Frontal cortex (tissue), 2 donors: ENCODE measurements around a stretch of chr5.

- RAMPAGE, long total RNA, result no peak
Measured at GRCh38 chr5:79875077-79875710, 115.9 kb downstream of the MTX3 start.

- RAMPAGE, long total RNA, result no peak
Measured at GRCh38 chr5:80147183-80147511, 108.7 kb downstream of the SERINC5 start.

DNA sequence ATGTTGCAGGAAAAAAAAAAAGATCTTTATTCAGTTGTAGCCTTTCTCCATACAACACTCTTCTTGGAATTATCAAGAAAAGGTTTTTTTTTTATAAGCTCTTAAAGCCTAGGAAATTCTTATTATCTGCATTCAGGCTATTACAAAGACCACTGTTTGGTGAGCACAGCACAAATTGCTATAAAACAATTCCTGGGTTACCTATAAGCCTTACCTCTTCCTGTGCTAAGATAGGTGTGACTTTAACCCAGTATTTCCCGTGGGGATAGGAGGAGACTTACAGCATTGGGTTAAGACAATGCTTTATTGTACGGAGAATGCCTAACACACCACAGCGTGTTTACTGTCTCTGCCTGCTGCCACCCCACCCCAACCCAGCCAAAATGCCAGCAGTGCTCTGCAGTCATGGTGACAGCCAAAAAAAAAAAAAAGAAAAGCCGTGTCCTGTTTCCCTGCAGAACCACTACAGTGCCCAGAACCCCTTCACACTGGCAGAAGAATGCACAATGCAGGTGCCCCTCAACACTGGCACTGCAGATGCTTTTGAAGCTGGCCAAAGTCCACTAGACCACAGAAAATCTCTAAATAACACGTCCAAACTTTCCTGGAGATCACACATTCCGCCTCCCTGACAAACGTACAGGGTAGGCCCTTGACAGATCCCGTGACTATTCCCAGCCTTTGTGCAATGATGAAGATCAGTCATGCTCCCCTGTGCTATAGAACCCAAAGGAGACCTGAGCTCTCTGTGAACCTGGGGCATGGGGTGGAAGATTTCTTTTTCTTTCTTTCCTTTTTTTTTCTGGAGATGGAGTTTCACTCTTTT, 102.2 kb downstream of the SERINC5 start:
- RAMPAGE, long total RNA, result no peak

DNA sequence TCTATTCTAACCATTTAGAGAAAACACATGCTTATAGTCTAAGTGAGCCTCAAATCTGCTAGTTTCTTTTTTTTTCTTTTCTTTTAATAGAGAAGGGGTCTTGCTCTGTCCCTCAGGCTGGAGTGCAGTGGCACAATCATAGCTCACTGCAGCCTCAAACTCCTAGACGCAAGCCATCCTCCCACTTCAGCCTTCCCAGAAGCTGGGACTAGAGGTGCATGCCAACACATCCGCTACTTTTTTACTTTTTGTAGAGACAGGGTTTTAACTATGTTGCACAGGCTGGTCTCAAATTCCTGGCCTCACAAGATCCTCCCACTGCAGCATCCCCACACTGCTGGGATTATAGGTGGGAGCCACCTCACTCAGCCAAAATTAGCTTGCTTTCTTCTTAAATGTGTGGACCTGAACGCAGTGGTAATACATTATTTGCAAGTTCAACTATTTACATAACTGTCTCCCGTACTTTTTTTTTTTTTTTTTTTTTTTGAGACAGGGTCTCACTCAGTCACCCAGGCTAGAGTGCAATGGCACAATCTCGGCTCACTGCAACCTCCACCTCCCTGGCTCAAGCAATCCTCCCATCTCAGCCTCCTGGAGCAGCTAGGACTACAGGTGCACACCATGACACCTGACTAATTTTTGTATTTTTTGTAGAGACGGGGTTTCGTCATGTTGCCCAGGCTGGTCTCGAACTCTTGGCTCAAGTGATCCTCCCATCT, 66.0 kb downstream of the SERINC5 start:
- RAMPAGE, long total RNA, result no peak

DNA sequence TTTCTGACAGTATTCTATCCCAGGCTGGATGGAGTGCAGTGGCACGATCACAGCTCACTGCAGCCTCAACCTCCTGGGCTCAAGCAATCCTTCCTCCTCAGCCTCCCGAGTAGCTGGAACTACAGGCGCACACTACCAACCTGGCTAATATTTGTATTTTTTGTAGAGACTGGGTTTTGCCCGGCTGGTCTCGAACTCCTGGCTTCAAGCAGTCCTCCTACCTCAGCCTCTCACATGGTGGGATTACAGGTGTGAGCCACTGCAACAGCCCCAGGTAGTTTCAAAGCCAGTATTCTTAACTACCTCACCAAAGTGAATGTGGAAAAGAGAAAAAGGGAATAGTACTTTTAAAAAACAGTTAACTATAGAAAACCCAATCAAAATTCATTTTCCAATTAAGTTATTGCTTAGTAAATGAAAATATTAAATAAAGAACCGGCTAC, 25.0 kb downstream of the SERINC5 start:
- RAMPAGE, long total RNA, result no peak

DNA sequence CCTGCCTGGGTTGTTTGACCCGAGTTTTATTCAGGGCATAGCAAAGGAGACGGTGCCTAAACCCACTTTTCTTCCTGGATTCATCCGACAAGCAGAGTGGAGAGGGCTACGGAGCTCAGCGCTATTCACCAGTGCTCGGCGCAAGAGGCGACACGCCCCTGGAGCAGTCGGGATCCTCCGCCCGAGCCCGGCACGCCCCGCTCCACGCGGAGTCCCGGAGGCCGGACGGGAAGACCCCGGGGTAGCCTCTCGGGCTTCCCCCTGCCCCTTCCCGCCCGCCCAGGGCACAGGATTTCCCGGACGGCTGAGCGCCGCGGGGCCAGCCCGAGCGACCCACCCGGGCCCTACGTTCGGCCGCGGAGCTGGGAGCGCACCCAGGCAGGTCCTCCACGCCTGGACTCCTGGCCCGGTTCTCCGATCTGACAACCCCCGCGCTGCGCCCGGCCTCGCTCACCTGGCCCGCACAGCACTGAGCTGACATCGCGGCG, 362 bp downstream of the SERINC5 start:
- RAMPAGE, long total RNA, result no peak

DNA sequence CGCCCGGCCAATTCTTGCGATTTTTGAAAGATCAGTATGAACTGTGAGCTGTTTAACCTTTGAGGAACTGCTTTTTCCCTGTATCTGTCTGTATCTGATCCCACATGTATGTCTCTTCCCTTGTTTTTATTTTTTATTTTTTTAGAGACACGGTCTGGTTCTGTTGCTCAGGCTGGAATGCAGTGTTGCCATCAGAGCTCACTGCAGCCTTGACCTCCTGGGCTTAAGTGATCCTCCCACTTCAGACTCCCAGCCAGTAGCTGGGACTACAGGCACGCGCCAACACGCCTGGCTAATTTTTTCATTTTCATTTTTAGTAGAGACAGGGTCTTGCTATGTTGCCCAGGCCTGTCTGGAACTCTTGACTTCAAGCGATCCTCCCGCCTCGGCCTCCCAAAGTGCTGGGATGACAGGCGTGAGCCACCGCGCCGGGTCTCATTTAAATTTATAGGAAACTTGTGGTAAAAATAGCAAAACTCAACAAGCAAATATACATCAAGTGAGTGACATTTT, 974 bp upstream of the ZFYVE16 start:
- RAMPAGE, long total RNA, result no peak

DNA sequence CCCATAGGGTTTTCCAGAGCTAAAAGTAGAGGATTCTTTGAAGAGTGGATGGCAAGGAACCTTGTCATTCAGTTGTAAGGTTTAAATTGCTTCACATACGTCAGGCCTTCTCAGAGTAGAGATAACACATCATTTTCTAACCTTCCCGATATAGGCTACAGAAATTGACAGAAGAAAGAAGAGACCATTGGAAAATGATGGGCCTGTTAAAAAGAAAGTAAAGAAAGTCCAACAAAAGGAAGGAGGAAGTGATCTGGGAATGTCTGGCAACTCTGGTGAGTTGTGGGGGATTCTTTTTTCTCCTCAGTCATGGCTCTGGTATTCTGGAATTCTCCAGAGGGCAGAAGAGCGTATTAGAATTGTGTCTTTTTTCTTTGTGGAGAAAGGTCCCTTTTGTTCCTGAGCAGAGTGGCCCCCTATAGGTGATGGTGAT, 1.5 kb upstream of the DHFR start:
- RAMPAGE, long total RNA, result no peak

DNA sequence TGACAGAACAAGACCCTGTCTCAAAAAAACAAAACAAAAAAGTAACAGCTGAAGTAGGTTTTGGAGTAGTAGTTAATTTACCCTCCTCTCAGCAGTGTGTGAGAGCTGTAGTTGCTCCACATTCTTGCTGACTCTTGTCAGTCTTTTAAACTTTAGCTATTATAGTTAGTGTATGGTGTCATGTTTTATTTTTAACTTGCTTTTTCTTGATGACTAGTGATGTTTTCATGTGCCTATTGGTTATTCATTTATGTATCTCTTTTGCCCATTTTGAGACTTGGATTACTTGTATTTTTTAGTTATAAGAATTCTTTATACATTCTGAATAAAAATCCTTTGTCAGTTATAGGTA, 52.9 kb upstream of the DHFR start:
- RAMPAGE, long total RNA, result no peak

DNA sequence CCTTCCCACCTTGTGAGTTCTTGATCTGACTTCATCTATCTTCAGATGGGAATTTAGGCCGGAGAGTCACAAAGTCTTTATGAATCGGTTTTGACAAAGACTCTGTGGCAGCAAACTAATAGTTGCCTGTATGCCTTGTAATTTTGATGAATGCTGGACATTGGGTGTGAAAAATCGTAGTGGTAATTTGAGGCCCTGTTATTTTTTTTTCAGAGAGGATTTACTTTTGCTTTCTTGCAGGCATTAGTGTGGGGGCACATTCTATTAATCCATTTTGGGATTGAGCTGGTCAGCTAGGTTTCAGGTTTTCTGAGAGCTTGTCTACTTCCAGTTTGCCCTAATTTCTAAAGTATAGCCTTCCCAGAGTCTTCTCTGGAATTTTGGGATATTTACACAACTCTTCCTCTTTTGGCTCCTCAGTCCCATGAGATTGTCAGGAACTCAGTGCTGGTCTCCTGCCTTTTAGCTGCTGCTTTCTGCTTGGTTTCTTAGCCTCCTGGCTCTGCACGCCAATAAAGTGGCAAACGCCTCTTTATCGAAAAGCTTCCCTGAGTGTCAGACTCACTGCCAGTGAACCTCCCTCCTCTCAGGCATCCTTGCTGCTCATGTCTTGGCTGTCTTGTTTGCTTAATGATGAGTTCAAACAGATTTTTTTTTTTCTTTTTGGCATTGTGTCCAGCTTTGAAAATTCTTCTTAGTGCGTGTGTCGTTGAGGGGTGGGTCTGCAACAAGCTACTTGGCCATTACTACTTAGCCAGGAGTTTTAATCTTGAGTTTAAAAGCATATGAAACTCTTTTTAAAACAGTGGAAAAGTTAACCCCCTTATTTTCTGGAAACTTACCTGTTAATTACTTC, 14.7 kb downstream of the RASGRF2 start:
- RAMPAGE, long total RNA, result no peak

DNA sequence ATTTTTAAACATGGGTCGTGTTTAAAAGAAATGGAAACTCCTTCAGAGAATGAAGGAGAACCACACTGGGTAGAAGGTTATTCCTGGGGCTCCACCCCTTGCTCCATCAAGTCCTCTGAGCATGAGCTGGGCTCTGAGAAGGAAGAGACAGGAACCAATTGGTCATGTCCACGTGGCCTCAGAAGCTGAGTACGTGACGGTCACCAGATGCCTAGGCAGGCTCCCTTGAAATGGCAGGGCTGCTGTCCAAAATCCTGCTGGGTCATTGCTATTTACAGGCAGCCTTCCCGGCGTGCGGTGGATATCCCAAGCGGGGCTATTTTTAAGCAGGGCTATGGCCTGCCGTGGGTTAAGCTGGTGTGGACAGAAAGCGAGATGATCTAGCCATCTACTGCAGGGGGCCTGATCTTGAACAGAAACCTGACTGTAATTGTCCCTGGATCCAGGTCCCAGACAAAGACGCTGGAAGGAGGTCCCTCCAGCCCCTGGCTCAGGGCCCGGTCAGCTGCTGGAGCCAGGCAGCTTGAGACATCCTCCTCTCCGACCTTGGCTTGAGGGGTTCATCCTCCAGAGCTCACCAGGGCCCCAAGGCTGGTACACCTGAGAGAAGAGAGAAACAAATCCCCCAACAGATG, 586 bp upstream of the CKMT2 start:
- RAMPAGE, long total RNA, result no peak

DNA sequence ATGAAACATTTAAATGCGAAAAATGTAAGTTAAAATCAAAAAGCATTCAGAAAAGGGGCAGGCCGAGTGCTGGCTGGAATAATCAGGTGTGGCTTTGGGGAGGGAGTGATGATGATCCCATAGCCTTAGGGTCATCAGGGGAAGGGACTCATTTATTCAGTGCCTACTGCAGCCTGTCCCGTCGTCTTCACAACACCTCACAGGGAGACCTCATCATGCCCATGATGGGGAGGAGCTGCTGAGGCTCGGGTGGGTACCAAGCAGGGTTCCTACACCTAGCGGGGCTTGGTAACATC, 4.0 kb downstream of the CKMT2 start:
- RAMPAGE, long total RNA, result no peak

GRCh38 chr5:81251966-81252316, 18.8 kb downstream of the CKMT2 start:
- RAMPAGE, long total RNA, result no peak

DNA sequence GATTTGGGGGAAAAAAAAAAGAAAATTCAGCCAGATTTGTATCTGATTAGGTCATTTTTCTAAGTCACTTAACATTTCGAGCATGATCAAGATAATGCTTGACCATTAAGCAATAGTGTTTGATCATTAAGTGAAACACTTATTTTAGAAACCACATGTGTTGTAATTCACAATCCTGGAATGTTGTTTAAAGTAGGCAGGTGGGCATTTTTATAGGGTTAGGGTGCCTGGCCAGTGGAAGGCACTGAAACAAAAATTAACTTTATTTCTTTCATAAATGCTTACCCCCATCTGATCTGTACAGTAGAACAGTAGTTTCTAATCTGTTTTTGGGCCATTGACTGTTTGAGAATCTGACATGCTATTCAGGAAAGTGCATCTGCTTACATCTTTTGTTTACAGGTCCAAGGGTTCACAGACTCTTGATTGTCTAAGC, 9.1 kb downstream of the ZCCHC9 start:
- RAMPAGE, long total RNA, result no peak

- RAMPAGE, long total RNA, result no peak
Measured at GRCh38 chr5:81609353-81610148, 141.3 kb downstream of the SSBP2 start.

GRCh38 chr5:81749305-81750250, 1.3 kb downstream of the SSBP2 start:
- RAMPAGE, long total RNA, result no peak

- RAMPAGE, long total RNA, result no peak
Measured at GRCh38 chr5:81970960-81971596, 745 bp upstream of the ATG10 start.

DNA sequence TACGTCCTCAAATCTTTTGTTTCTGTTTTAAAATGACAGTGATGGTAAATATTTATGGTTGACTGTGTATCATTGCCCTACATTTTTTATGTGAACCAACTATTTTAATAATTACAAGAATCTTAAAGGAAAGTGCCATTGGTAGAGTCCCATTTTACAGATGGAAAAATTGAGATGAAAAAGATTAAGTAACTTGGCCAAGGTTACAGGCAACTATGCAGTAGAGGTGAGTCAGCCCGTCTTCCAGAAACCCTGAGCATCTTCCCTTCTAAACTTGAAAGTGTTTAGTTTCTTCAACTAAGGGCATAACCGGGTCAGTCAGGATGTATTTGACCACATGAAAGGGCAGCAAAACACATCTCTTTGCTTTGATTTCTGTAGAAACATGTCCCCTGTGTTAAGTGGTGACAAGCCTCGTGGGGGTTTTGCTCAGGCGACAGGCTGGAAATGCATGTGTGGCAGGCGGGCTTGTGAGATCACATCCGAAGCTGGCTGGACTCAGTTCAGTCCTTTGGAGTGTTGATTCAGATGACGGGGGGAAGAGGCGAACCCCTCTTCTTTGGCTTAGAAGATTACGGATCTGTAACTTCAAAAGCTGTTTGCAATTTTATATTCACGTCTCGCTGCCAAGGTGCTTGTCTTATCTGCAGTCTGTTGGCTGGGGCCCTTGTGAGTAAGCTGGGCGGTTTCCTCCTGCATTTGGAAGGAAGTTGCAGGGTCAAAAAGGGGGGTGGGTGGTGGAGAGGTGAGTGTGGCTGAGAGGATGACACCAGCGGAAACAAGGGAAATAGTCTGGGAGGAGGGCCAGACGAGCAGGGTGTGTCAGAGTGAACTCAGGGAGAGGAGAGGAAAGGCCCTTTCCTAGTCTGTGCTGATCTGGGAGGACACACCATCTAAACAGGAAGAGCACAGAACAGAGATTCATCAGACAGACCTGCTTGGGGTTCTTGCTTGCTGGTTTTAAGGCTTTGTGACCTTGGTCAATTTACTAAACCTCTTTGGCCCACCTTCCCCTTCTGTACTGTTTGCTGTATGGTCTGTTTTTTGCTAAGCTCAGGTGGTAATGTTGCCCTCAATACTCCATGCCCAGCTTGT, 78.9 kb upstream of the RPS23 start:
- RAMPAGE, long total RNA, result no peak

DNA sequence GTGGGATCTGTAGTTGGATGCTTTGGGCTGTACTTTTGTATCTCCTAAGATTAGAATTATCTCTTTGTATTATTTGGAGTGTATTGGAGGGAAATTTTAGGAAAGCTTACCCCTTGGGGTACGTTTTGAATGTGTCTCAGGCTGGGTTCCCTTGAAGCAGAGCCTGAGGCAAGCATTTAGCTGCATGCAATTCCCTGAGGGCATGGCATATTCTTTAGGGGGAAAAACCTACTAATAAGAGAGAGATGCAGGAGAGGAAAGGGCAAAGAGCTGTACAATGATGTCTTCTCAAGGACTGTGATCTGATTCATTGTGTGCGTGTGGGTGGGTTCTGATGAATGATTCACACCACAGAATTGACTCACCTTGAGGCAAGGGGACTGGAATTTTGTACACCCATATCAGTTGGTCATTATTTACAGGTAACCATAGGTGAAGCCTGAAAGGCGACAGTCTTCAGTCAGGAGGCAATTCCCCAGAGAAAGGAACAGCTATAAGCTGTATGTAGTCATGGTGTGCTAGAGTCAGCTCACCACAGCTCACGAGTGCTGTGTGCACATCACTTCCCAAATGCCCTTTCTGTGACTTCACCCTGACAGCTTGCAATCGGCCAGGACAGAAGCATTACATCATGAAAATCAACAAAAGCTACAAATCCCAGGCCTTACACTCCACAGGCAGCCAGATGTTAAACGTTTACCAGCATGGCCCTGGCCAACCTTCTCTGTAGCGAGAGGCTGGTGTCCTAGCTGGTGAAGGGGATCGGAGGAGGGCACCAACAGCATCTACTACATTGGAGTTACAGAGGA, 87.6 kb upstream of the RPS23 start:
- RAMPAGE, long total RNA, result no peak

DNA sequence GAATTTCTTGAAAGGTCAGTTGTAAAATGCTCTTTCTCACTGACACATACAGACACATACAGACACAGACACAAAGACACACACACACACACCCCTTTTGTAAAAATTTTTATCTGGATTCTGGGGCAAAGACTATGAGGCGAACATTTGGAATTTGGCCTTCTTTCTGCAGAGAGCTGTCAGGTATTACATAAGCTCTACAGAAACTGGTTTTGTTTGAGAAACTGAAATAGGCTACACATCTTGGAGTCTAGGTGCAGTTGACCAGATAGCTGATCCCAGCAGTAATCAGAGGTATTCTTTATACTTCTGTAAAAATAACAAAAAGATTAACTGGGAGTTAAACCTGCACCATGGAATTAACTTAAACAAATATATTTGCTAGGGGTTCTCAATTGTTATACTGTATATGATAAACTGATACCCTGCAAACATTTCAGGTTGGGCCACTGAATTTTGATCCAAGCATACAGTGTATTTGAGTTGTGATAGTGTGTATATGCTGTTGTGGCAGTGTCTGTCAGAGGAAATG, 316.1 kb upstream of the RPS23 start:
- RAMPAGE, long total RNA, result no peak